CD14-positive monocyte (primary cell): ENCODE measurements around the genes H3Y2, CDH18 and PRDM9.

GRCh38 chr5:16916367-16916887 lies 19.7 kb downstream of the MYO10 start:
- CAGE, long polyA plus RNA, result no peak

GRCh38 chr5:16933972-16934363 lies 2.1 kb downstream of the MYO10 start:
- CAGE, long polyA plus RNA, result no peak

DNA sequence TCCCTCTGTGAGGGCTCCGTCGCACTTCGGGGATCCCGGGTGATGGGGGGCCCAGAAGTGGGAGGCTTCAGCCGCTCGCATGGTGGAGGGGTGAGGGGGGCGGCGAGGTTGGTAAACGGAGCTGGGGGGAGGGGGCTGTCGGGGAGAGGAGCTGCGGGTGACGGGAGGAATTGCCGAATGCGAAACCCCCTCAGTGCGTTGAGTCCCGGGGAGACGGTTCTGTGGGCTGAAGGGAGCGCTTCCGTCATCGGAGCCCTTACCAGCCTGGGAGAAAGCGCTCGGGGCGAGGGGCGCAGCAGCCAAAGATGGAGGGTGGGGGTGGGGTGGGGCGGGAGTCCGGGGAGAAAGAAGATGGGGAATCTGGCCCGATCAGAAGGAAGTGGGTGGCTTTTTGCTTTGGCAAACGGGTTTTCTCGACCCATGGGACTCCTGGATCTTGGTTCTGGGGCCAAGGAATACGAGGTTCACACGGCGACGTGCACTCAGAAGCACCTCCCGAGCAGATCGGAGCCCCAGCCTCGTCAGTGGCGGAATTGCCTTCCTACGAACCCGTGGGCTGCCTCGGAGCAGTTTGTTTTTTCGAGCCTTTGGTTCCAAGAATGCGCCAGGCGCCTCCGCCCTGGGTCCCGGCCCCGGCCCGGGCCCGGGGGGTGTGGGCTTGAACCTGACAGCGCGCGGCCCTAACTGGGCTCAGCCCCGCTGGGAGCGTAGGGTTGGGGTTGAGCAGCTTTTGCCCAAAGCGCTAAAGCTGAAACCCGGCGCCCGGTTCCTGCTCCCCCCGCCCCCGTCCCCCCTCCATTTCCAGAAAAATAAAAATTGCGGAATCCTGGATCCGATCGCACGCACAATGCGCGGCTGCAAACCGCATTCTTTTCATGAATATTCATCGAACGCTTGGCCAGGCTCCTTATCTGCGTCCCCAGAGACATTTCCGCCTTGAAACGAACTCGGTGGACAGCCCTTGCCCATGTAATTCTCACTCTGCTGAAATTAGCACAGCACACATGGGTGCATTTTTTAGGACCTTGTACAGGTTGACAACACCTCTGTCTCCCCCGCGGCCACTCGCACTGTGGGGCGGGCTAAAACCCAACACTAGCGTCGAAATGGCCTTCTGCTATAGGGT lies 895 bp downstream of the BASP1 start:
- CAGE, long polyA plus RNA, result no peak

DNA sequence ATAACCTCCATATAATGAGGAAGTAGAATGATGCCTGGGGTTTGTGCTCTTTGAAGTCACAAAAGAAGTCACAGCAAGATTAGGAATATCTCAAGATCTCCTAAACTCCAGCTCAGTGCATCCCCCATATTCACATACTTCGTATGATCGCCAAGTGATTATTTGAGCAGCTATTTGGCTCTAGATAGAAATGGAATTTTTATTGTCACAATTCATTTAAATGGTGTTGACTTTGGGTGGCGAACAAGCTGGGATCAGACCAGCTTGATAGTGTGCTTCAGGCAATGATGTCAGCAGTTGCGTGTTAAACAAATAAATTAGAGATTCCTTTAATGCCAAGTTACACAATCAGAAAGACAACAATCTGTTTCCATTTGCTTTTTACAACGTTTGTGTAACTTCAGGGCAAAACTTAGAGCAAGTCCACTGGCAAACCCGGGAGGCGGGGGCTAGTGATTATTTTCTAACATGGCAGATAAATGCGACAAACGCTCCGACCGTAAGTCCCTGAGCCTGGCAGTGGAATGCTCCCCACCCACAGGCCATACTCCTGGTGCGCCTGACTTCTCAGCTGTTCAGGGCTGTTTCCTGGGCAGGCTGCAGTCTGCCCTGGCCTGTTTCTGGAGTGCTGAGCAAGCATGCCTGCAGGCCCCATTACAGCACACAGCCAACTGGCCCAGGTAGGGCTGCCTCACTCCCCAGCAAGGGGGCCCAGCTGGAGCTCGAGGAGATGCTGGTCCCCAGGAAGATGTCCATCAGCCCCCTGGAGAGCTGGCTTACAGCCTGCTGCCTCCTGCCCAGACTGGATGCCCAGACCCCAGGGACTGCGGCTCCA lies 88.6 kb downstream of the BASP1 start:
- CAGE, long polyA plus RNA, result no peak

DNA sequence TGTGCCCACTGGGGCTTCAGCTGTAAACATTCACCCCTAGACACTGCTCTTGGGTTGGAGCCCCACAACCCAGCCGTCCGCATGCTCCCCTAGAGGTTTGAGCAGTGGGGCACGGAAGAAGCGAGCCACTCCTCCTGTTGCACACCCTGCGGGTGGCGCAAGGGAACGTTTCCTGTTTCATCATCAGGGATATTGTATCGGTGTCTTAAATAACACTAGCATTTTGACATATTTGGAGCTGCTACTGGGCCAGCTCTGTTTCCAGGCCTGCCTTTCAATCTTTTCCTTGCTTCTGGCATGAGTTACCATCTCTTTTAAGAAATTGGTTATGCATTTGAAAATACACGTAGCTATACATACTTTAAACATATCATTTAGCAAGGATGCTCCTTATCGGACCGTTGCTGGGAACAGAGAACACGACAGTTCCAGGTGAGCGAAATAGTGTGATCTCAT lies 48.0 kb downstream of the H3Y2 start:
- CAGE, long polyA plus RNA, result no peak

DNA sequence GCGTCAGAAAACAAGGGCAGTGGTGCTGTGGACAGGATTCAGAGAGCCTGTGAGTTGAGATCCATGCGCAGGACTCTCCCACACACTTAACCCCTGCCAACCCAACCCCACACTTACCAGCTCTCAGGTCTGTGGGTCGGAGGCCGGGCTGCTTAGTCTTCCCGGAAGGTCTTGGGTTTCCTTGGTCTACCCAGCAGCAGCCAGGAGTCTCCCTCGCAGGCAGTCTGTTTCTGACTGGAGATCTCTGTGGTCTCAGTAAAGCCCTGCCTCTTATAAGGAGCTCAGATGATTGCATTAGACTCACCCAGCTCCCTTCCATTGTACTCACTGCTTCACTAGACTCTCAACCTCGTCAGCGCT lies at the start of gene H3Y2:
Gene H3Y2, minus strand, starts transcription at position 246 of the 360 bp plus-strand sequence.
- CAGE, long polyA plus RNA, result no peak

- CAGE, long polyA plus RNA, result no peak
These were observed at the start of gene CDH18 for GRCh38 chr5:19987956-19988435. TSS of gene CDH18 (minus strand) at chr5:19988200.

GRCh38 chr5:23506866-23507805 lies at the start of gene PRDM9:
TSS of gene PRDM9 (plus strand) at chr5:23507609.
- CAGE, long polyA plus RNA, result no peak

DNA sequence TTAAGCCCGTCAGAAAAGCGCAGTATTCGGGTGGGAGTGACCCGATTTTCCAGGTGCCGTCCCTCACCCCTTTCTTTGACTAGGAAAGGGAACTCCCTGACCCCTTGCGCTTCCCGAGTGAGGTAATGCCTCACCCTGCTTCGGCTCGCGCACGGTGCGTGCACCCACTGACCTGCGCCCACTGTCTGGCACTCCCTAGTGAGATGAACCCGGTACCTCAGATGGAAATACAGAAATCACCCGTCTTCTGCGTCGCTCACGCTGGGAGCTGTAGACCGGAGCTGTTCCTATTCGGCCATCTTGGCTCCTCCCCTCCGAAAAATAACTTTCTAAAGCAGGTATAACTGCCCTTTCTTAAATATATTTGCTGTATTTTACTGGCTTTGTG lies 438.6 kb upstream of the CDH10 start:
- CAGE, long polyA plus RNA, result no peak

GRCh38 chr5:25190437-25191062 lies 545.8 kb upstream of the CDH10 start:
- CAGE, long polyA plus RNA, result no peak

DNA sequence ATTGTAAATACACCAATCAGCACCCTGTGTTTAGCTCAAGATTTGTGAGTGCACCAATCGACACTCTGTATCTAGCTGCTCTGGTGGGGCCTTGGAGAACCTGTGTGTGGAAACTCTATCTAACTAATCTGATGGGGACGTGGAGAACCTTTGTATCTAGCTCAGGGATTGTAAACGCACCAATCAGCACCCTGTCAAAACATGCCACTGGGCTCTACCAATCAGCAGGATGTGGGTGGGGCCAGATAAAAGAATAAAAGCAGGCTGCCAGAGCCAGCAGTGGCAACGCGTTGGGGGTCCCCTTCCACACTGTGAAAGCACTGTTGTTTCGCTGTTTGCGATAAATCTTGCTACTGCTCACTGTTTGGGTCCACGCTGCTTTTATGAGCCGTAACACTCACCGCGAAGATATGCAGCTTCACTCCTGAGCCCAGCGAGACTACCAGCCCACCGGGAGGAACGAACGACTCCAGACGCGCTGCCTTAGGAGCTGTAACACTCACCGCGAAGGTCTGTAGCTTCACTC lies 82.1 kb upstream of the CDH9 start:
- CAGE, long polyA plus RNA, result no peak

- CAGE, long polyA plus RNA, result no peak
These were observed 1359.2 kb upstream of the CDH9 start for GRCh38 chr5:28397536-28398061.

GRCh38 chr5:29143127-29143797 lies 2050.2 kb upstream of the CDH6 start:
- CAGE, long polyA plus RNA, result no peak

GRCh38 chr5:31671342-31671684 lies 32.4 kb downstream of the PDZD2 start:
- CAGE, long polyA plus RNA, result no peak

GRCh38 chr5:32099009-32099611 lies 75.0 kb downstream of the GOLPH3 start:
- CAGE, long polyA plus RNA, result no peak

- CAGE, long polyA plus RNA, result no peak
These were observed 65.8 kb downstream of the GOLPH3 start for GRCh38 chr5:32108170-32108796.

- CAGE, long polyA plus RNA, result no peak
These were observed 38.7 kb downstream of the GOLPH3 start for GRCh38 chr5:32135439-32135879.

DNA sequence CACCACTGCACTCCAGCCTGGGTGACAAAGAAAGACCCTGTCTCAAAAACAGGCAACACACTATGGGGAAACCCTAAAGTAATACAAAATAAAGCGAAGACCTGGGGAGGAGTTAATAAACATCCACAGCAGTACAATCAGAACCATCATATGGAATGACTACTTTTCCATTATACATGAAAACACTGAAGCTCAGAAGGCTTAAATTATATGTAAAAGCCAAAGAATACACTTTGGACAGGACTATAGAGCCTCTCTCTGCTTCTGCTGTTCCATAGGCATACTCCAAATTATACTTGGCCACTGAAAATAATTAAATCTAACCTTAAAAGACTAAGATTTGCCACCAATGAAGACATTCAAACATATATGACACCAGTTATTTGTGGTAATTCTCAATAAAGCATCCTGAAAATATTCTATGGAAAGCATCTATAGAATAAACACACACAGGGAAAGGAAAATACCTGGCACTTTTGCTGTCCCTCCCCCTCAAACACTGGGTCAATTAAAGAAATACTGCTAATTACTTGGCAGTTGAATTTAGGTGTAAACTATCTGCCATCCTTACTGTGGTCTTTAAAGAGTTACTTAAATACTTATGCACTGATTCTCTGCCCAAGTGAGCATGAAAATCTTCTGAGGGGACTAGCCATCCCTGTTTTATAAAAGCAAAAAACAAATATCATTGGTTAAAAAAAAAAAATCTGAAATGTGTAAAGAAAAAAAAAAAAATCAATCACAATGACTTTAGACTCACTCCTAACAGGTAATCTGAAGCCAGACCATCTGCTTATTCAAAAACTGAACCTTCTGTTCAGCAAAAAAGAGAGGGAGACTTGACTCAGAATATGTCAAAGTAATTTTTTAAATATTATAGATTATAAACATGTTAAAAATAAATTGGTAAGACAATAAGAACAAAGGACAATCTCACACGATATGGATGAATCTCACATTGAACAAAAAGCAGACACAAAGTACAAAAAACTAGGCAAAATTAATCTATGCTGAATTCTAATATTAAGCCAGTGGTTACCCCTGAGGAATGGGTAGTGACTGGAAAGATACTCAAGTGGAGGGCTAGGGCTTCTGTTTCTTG lies 4.5 kb downstream of the GOLPH3 start:
- CAGE, long polyA plus RNA, result start-site peak on the minus strand centred at position 1,041 of the sequence, 554 bp wide, 12 and 10 reads in 2 replicates

DNA sequence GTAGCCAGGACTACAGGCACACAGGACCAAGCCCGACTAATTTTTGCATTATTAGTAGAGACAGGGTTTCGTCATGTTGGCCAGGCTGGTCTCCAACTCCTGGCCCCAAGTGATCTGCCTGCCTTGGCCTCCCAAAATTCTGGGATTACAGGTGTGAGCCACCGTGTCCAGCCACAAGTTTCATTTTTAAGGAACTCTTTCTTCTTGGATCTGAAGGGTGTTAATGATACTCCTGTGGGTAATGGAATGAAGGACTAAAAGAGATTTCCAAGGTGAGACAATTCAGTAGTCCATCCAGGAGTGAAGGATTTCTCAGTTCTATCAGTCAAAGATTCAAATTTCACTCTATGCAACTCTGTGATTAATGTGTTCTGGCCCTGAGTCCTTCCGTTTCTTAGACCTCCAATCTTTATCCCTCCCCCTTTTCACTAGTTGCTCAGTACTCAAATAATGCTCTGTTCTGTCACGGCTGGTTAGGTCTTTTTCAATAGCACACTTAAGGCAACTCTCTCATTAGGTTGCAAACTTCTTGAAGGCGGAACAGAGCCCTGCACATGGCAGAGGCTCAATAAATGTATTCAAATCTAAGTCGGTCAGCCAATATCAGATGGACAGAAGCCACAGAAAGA lies 66.7 kb upstream of the GOLPH3 start:
- CAGE, long polyA plus RNA, result no peak

DNA sequence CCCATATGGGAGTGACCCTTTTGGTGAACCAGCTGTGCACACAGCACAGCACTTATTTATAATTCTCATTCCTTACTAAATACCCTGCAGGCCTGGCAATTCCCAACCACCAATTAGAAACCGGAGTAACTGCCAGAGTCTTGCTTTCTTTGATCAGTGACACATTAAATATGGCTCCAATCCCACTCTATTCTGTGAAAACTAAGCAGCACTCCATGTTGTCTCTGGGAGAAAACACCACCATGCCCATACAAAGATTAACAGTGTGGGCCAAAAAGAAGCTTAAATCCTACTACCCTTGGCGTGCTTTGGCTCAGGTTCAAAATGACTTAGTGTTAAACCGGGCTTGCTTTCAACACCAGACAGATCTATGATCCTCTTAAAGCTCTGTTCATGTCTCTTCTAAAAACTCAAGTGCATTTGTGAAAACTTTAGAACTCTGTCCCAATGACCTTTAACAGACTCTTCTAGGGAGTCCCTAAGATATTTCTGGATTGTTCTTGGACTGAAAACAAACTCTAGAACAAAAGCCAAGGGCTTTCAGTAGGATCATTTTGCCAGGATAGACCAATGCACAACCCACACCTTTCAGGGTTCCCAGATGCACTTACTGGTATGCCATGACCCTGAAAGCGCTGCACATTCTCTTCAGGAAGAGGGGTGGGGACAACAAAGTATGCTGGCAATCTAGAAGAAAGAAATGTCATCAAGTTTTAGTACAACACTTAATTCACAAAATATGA lies 57.5 kb downstream of the MTMR12 start:
- CAGE, long polyA plus RNA, result no peak